Skeletal muscle satellite cell (primary cell): ENCODE data around the genes ZNF674, JADE3, RGN and RBM10.

DNA sequence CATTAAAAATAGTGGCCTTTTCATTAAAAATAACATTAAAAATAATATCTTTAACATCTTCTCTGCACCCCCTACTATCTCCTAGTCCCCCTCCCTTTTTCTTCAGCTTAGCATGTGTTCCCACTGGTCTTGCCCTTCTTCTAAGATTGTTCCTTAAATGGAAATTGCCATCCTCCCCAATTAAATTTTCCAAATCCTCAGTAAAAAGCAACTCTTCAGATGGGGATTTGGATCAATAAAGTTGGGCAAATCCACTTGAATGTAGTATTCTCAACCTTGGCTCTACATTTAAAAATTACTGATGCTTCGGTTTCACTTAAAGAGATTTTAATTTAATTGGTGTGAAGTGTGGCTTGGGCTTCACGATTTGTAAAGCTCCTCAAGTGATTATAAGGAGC, 89.0 kb upstream of the DIPK2B start:
- CAGE, long polyA plus RNA = no peak

DNA sequence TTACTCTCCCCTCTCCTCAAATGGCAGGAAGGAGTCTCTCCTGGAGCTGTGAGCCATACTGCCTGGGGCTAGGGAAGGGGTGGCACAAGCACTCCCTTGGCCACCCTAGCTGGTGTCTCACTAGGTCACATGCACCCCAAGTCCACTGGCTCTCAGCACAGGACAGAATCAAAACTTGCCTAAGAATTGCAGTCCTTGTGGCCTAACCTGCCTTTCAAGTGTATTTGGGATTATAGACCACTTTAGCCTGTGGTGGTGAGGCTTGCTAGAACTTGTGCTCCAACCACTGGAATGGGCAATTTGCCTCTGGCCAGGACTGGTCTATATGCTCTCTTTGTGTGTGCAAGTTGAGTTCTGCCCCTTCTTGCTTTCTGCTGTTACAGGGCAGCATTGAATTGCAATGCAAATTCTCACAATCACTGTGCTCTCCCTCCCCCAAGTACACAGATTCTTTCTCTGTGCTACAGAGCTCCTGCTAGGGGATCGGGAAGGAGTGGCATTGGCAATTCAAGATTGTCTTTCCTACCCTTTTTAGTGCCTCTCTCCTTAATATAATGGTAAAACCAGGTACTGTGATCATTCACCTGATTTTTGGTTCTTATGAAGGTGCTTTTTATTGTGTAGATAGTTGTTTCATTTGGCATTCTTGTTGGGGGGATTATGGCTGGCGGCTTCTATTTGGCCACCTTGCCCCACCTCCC, 233.6 kb upstream of the DIPK2B start:
- CAGE, long polyA plus RNA = no peak

DNA sequence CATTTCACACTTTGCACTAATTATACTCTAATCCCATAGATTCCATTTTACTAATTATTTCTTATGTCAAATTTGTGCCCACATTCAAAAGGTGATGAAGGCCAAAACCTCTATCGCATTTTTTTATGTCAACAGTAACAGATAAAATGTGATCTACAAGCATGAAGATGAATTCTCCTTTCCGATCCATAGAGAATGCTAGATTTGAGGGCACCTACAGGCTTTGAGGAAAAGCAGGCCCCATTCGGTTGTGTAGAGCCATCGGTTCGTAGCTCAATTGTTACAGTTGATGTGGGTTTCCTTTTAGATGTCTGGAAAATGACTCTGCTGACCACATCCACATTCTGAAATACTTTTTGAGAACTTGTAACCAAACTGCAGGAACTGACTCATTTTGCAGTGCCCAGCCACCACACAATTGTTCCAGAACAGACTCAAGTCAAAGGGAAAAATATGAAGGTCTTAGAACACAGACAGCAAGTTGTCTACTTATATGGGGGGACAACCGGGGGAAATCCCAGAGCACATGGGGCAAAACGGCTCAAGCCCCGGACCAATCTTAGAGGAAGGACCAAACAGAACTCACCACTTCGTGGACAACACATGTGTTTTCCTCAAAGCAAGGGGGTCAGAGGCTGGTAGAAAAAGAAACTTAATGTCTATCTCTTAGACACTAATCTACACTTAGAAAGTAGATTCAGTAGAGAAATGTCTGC, 557.6 kb upstream of the DIPK2B start:
- CAGE, long polyA plus RNA = no peak

GRCh38 chrX:45769552-45770723, 569.3 kb upstream of the DIPK2B start:
- CAGE, long polyA plus RNA = no peak

- CAGE, long polyA plus RNA = no peak
Observed at GRCh38 chrX:45771063-45771591, 570.5 kb upstream of the DIPK2B start.

DNA sequence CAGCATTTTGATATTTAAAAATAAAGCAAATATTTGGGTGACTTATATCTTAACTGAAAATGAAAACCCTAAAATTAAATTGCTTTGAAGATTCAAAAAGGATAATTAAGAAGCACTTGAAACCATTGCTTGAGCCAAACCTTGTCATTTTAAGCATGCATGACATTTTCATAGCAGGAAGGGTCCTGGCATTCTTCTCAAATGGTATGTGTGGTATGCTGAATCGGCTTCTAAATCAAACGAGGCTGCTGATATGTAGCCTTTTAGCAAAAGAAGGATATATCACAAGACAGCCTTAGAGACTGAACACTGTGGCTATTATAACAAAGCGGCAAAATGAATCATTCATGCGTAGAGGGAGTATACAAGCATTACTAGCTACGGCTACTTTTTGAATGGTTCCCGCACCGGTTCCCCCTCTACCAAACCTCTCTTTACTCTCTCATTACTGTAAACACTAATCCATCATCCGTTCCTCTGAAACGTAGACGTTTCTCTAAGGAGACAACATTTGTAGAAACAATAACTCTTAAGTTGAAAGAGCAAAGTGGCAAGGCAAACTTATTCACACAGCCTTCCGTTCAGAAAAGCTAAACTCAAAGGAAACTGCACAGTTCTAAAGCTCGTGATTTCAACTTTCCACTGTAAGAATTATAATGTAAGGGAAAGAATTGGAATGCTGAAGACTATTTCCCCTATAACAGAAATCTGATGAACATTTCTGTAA, 607.4 kb upstream of the DIPK2B start:
- CAGE, long polyA plus RNA = no peak

DNA sequence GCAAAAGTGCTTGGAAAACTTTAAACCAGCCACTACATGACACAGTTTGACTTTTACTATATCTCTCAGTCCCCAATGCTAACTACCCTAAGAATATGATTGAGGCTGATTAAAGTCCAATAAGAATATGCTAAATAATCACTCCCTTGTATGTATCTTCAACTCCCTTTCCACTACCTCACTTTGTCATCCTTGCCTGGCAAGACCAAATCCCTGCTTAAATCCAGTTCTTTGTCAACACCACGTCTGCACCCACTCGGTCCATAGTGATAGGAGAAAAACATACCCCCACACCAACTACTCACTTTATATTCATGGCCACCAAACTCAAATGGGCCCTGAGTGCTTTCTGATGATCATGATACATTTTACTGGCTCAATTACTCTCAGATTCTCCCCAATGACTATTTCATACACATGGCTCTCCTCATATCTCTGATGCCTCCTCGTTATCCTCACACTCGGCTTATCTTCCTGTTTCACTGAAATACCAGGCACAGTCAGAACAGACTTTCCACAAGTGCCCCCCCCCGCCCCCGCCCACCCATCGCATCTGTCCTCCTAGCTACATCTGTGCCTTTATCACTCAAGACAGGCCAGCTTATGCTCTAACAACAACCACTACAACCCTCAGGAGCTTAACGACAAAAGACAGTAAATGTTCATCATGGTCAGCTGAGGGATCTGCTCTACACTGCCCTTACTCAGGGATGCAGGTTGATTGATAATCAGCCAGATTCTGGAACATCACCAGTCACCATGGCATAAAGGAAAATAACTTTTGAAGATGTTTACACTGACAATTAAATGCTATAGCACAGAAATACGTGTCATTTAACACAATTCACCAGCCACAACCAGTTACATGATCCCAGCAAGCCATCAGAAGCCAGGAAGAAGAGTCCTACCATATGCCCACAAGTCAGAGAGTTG, 610.6 kb upstream of the DIPK2B start:
- CAGE, long polyA plus RNA = no peak

- CAGE, long polyA plus RNA = no peak
Observed at GRCh38 chrX:46544805-46546265, at the start of gene ZNF674. ZNF674 (minus strand) TSS chrX:46545421.

GRCh38 chrX:46574481-46575479, 1.2 kb downstream of the CHST7 start:
- CAGE, long polyA plus RNA = no peak

GRCh38 chrX:46577061-46577674, 3.6 kb downstream of the CHST7 start:
- CAGE, long polyA plus RNA = no peak

DNA sequence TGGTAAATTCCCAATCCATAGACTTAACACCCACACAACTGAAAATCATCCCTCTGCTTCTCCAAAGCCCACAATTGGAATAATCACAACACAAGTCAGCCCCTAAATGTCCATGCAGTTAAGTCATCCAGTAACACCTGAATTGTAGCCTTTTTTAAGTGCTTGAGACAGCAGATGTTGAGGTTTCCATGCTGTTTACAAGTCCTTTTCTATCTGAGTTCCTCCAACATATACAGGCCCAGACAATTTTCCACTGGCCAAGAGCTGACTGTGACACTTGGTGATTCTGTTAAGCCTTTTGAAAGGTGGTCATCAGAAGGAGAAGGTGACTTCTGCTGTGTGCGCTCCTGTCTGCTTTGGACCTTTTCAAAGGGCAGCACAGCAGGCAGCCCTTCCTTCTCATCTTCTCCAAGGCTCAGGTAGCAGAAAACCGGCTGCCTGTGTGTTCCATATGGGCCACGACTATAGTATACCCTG, 26.6 kb downstream of the CHST7 start:
- CAGE, long polyA plus RNA = no peak

DNA sequence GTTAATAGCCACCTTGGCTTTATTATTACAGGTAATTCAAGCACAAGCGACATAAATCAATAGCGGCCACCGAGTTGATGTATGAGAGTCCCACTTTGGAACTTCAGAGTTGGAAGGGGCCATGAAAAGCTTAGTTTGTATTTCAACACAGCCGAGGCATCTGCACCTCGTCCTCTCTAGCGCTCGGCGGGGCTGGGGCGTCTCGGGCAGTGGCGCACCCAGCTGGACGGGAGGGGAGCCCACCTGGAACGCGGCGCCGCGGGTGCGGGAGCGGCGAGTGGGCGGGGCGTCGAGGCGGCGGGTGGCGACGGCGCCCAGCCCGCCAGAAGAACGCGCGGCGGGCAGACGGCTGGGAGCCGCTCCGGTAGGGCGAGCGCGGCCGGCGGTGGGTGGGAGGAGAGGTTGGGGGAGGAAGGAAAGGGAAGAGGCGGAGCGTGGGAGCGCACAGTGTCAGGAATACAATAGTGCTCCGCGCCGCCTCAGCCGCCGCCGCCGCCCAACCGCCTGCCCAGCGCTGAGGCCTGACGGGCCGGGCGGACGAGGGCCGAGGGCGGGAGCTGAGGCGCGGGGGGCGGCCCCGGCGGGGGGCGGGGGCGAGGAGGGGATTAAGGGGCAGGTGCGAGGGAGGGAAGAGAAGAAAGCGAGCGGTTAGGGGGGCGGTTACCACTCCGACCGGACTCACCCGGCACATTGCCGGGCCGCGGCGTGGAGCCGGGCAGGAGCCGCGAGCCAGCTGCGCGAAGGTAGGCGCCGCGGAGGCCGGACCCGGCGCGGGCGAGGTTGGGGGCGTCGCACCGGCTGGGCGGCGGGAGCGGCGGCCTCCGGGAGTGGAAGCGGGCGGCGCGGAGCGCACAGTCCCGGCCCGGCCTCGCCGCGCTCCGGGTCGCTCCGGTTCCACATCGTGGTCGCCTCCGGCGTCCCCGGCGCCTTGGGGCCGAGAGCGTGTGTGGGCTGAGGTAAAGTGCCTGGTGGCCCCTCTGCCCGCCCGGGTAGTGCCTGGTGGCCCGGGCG, at the start of gene JADE3:
Gene JADE3, plus strand, starts transcription at position 445 of the 1,011 bp plus-strand sequence.
- CAGE, long polyA plus RNA = no peak

DNA sequence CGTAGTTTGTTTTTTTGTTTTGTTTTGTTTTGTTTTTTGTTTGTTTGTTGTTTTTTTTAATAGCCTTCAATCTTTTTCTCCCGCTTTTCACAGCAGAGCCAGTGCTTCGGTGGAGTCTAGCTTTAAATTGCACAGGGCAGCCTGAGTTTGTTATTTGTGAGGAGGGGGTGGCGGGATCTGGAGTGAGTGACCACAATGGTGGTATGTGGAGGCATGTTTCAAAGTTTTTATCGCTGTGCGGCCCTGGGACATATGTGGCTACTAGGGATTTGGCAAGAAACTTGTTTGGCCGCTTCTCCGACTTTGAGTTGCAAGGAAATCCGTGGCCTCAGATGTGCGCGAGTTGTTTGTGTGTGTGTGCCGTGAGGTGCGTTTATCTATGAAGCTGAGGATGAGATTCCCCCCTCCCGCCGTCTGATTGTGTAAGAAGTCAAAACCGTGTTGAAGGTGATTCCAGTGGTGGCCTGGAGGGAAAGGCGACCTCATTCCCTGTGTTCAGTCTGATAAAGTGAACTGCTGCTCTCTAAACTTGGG, 1.4 kb downstream of the JADE3 start:
- CAGE, long polyA plus RNA = no peak

DNA sequence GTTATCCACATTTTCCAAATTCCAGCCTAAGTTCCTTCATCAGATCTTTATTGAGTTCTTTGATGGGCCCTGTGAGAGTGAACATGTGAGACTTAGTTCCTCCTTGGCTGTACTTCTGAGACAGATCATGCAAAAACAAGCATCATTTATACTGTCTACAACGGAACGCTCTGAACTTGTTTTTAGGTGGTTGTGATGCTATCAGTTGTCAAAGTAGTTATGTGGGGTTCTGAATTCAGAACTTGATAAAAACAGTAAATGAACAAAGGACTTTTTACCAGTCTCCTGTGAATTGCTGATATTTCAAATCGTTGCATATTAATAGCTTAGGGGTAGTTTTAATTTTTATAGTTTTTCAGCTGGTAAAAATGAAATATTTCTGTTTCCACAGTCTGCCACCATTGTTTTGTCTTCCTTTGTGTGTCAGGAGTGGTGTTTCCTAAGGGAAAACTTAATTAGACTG, 49.0 kb downstream of the JADE3 start:
- CAGE, long polyA plus RNA = no peak

- CAGE, long polyA plus RNA = no peak
Observed at GRCh38 chrX:47077988-47079162, at the start of gene RGN. RGN (plus strand) TSS chrX:47078443.

DNA sequence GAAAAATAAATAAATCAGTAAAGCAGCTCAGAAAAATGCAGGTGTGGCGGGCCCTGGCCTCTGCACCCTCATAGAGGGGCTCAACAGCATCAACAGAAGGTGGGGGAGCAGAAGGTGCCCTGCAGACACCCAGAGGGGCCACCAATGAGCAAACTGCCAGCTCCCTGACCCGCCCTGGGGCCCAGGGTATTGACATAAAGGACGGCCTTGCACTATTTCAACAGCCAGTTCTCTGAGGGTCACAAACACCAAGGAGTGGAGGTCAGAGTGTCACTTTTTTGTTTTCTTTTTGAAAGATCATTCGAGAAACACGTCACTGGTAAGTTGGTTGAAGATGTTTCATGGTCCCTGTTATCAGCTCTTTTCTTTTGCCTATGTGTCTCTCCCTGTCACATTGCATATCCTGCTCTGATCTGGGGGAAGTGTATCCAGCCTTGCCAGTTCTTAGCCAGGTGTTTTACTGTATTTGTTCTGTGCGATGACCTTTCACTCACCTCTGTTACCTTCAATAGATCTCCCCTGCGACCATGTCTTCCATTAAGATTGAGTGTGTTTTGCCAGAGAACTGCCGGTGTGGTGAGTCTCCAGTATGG, 2.5 kb downstream of the RGN start:
- CAGE, long polyA plus RNA = no peak

- CAGE, long polyA plus RNA = no peak
Observed at GRCh38 chrX:47144067-47144577, 380 bp downstream of the NDUFB11 start.

- CAGE, long polyA plus RNA = start-site peak on the plus strand at chrX:47145249-47145308, 168 and 183 reads in 2 replicates
Observed at GRCh38 chrX:47144959-47145975, at the start of gene RBM10. RBM10 (plus strand) TSS chrX:47145221.

- CAGE, long polyA plus RNA = no peak
Observed at GRCh38 chrX:47196356-47197106, 2.9 kb downstream of the UBA1 start.

DNA sequence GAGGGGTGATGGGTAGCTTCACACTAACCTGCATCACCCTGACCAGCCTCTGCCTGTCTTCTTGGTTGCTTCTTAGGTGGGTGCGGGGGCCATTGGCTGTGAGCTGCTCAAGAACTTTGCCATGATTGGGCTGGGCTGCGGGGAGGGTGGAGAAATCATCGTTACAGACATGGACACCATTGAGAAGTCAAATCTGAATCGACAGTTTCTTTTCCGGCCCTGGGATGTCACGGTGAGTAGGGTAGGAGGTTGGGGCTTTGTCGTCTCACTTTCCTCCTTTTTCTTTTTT, 9.8 kb downstream of the UBA1 start:
- CAGE, long polyA plus RNA = no peak